A172 (cell line): ENCODE data around the gene CXXC5.

- RAMPAGE, long total RNA: no peak
These were observed 813 bp downstream of the ECSCR start for GRCh38 chr5:139461692-139462168.

- RAMPAGE, long total RNA: no peak
These were observed 14.5 kb upstream of the CXXC5 start for GRCh38 chr5:139633200-139634451.

DNA sequence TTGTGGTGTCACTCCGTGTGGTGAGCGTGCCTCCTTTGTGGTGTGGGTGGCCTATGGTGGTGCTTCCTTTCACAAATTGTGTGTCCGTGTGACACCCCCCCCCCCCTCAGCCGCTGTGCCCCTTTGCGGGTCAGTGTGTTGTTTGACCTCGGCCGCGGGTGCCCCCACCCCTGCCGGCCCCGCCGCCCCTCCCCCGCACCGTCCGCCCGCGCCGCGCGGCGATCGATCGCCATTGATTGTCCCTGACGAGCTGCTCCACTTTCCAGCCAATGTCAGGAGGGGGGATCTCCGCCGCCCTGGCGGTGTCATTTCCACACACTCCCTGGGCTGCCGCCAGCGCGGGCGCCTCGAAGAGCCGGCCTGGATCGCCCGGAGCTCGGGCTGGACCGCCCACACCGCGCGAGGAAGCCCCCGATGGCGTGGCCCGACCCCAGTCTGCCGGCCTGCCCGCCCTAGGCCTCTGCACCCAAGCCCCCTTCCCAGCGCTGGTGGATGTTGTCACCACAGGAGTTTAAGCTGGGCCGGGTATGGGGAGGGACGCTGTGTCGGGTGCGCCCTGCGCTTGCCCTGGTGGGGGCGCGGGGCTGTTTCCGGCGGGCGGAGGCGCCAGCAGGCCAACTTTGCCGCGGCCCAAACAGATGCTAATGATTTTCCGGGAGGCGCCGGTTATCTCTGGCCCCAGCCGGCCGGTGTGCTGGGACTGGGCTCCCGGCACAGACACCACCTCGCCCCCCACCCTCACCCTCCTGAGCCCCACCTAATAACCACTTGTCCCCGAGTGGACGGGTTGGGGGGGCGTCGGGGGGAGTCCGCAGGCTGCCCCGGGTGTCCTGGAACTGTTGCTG, 10.7 kb upstream of the CXXC5 start:
- RAMPAGE, long total RNA: no peak

GRCh38 chr5:139648037-139649049, at the start of gene CXXC5:
TSS of gene CXXC5 (plus strand) at chr5:139648349.
- RAMPAGE, long total RNA: start-site peak on the plus strand at chr5:139648904-139648954, 103 and 205 reads in 2 replicates

DNA sequence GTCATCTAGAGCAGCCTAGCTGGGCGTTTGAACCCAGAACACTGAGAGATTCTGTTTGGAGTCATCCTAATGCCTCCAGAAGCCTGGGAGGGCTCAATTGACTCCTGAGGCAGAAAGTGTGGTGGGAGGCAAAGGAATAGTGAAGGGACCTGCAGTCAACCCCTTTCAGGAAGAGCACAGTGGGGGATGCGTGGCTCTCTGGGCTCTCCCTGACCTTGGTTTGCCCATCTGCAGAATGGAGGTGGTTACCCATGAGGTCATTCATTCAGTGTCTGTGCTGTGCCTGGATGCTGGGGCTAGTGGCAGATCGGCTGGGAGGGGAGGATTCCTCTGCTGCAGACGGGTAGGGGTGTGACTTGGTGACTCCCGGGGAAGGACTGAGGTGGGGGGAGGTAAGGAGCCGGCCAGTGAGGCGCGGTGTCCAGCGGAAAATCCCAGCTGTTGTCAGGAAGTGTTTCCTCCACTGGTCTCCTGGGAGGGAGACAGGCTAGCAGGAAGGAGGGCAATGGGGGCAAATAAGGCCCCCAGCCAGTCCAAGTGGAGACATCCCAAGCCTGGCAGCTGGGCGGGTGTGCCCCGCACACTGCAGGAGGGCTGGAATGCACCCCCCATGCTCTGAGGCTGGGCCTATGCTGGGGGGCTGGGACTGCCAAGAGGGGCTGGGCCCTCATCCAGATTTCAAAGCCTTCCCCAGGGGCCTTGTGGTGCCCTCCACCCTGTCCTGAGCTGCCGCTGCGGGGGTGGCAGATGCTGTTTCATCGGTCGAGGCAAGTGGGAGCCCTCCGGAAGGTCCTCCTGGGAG, 10.9 kb downstream of the CXXC5 start:
- RAMPAGE, long total RNA: start-site peak on the plus strand centred at position 684 of the sequence, 120 bp wide, 37 and 68 reads in 2 replicates

DNA sequence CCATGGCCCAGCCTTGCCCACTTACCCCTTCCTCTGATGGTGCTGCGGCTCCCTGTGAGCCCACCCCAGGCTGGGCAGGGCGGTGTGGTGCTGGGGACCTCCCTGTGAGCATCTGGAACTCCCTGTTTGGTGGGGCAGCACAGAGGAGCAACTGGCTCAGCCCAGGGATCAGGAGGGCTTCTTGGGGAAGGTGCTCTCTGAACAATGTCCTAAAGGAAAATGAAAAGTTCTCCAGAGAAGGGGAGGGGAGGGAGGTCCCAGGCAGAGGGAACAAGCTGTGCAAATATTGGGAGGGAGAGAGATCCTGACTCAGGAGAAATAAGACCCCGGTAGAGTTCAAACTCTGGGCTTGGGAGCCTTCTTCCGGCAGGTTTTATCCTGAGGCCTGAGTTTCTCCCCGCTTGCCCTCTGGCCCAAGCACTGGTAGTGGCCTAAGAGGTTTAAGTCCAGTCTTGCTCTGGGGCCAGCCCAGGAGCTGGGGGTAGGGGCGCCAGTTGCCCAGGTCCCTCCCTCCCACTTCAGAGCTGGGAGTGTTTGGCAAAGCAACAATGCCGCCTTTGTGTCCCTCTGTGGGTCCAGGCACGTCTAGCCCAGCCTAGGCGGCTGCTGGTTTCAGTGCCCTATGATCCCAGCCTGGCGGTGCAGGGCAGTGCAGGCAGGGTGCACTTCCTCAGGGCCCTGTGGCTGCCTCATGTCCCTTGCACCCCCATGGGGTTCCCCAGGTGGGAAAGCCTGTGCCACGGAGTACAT, 62.0 kb upstream of the PSD2 start:
- RAMPAGE, long total RNA: no peak

GRCh38 chr5:139759105-139759667, 36.4 kb upstream of the PSD2 start:
- RAMPAGE, long total RNA: no peak

DNA sequence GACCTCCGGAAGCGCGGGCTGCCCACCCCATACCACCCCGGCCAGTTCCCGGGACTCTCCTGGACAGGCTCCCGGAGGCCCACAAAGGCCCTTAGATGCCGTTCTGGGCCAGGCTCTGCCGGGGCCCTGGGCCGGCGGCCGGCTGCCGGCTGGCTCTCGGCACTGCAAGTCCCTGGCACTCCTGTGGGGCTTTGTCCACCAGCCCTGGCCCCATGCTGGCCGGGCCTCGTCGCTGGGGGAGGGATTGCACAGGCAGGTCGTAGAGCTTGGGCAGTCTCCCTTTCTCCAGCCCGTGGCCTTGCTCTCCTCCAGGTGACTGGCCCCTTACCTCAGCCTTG, 7.1 kb upstream of the PSD2 start:
- RAMPAGE, long total RNA: no peak

DNA sequence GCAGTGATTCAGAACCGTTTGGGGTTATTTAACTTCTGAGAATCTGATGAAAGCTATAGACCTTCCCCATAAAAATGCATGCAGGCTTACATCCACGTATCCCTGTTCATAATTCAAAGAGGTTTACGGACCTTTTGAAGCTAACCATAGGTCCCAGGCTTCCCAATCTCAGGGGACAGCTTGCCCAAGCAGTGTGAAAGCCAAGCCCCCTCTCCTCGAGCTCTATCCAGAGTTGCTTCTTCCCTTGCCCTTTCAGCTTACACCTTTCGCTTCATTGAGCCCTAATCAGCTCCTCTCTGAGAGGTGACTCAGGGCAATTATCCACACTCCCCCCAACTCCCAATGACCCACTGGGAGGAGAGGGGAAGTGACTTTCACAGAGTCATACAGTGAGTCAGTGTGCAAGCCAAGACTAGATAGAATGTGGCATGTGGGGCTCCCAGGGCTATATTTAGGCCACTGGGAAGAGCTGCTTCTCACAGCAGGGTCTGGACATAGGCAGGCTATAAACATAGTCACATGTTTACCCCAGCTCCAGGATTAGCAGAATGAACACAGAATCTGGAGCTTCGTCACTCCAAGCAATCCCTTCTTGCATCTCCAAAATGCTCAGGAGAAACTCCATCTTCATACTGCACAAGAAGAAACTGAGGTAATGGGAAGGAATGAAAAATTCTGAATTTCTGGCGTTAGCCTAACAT, 57.4 kb downstream of the NRG2 start:
- RAMPAGE, long total RNA: no peak

DNA sequence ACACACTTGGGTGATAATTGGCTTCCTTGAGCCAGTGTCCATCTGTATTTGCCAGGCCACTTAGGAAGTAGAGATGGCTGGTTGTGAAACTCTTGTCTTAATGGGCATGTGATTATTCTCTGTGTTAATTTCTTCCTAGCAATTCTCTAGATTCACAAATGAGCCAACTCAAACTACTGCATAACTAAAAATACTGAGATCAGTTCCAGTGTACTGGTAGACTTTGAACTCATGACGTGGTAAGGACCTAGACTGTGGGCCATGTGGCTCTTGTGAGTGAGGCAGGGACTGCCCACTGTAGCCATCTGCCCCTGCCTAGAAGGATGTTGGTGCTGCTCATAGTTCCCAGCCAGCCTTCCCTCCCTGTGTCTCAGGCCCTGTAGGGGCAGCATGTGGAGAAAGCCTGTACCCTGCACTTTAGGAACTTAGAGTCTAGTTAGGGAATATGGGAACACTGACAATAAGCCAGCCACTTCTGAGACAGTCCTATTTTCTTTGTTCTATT, 47.4 kb downstream of the CYSTM1 start:
- RAMPAGE, long total RNA: no peak

DNA sequence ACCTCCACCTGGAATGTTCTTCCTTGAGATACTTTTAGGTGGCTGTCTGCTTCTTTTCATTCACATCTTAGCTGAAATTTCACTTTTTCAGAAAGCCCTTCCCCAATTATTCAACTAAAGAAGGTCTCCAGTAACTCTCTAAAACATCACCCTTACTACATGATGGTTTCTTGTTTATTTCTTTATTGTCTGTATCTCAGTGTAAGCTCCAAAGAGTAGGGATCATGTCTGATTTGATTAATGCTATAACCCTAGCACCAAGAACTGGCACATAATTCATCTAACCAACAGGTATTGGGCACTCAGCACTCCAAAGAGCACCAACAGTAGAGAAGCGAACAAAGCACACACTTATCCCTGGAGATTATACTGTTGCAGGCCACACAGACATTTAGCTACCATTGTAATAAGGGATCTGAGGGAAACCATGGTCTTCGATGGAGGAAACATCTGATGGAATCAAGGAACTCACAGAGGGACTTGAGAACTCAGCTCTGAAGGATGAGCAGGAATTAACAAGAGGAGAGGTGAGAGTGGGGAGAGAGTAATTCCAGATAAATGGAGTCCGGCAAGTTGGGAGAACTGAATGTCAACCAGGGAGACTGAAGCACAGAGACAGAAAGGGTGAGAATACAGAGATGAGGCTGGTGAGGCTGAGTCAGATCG, 45.3 kb downstream of the PFDN1 start:
- RAMPAGE, long total RNA: no peak

DNA sequence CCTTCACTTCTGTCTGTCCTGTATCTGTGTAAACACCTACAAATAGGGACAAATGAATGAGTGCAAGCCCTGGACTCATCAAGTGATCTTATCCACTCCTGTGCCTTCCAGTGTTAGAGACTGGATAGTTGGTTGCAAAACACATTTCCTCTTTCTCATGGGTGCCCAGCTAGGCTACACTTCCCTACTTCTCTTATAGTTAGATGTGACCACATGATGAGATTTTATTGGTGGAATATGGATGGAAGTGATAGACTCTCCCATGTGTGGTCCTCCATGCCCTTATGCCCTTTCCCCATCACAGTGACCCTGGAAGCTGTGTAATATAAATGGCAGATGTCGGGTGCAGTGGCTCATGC, 17.0 kb upstream of the PFDN1 start:
- RAMPAGE, long total RNA: no peak

- RAMPAGE, long total RNA: no peak
These were observed 1.7 kb upstream of the HBEGF start for GRCh38 chr5:140347969-140348706.

DNA sequence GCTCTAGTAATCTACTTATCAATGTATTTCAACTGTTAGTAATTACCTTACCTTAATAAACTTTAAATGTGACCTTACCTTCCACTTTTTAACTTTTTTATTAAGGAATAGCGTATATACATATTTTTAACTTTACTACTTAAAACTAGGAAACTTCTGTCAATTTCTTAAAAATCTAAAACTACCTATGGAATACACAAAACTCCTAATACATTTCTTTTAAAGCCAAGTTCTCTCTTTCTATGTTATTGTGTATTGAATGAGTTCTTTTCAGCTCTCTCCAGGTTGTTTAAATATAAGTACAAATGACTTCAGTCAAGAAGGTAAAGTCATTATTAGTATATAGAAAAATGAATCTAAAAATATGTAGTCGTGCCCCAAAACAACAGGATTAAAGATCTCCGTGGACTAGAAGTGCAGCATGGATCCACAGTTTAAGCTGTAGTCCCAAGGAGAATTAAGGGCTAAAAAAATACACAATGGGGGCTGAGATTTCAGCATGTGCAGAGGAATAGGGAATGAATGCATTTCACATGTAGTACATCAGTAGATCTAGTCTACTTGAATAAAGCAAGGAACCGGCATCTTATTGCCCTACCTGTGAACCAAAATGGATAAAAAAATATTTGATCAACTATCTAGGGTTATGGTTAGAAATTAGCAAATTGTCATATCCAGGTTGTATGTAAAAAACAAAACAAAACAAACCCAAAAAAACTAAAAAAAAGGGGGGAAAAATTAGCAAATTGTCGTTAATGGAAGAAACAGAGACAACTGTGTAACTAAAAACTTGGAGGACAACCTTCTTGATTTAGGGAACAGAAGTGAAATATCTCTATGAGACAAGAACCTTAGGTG, 72.4 kb upstream of the EIF4EBP3 start:
- RAMPAGE, long total RNA: no peak

GRCh38 chr5:140480445-140481238, 66.8 kb upstream of the EIF4EBP3 start:
- RAMPAGE, long total RNA: no peak

GRCh38 chr5:140528825-140529904, 18.3 kb upstream of the EIF4EBP3 start:
- RAMPAGE, long total RNA: no peak

- RAMPAGE, long total RNA: no peak
These were observed 16.1 kb upstream of the EIF4EBP3 start for GRCh38 chr5:140531112-140531990.

DNA sequence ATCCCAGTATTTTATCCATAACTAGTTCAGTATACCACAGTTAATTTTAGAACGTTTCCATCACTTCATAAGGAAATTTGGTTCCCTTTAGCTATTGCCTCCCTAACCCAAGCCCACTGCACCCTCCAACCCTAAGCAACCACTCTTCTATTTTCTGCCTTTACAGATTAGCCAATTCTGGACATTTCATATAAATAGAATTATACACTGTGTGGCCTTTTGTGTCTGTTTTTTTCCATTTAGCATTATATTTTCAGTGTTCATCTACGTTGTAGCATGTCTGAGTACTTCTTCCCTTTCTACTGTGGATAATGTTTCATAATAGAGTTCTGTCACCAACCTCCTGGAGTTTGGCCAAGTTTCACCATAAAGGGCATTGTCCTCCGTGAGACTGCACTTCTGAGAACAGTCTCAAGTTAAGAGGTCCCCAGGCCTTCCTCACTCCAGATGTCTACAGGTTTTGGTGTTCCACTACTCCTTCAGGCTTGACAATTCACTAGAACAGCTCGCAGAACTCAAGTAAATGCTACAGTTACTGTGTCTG, 30.8 kb downstream of the SLC35A4 start:
- RAMPAGE, long total RNA: no peak

DNA sequence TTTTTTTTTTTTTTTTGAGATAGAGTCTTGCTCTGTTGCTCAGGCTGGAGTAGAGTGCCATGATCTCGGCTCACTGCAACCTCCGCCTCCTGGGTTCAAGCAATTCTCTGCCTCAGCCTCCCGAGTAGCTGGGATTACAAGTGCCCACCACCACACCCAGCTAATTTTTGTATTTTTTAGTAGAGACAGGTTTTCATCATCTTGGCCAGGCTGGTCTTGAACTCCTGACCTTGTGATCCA, 737 bp upstream of the CD14 start:
- RAMPAGE, long total RNA: no peak

GRCh38 chr5:140668743-140669605, 4.3 kb downstream of the WDR55 start:
- RAMPAGE, long total RNA: no peak